NALM6 (cell line): ENCODE data around the genes MYL4, TBKBP1 and SP2.

GRCh38 chr17:46194457-46194906 is 1.3 kb upstream of the KANSL1 start:
- PRO-cap = no peak

DNA sequence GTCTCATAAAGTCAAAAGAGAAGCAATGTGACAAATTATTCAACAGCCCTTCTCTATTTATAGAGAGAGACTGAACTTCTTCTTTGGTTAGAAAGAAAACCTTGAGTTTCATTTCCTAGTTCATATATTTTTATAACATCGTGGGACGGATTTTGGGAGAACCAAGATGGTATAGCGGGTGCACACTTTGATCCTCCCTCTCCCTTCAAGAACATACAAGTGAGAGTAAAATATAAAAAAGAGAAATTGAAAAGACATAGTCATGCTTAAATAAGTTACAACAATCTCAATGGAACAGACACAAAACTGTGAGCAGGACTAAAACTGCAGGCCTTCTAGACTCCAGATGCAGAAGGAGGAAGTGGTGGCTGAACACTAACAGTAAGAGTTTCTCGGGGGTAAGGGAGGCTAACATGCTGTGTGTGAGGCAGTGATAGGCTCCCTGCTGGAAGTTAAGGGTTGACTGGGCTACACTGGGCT is 3.8 kb upstream of the LRRC37A start:
- PRO-cap = bidirectional peak, plus-strand start at position 133 of the sequence, minus-strand start outside the sequence; bidirectional peak, plus-strand start at position 381 of the sequence, minus-strand start at position 348 of the sequence

GRCh38 chr17:46665683-46666168 is 75.3 kb downstream of the NSF start:
- PRO-cap = no peak

- PRO-cap = no peak
These were observed 1.7 kb upstream of the WNT3 start for GRCh38 chr17:46820163-46820654.

- PRO-cap = no peak
These were observed 31.0 kb upstream of the RPRML start for GRCh38 chr17:47010124-47010361.

DNA sequence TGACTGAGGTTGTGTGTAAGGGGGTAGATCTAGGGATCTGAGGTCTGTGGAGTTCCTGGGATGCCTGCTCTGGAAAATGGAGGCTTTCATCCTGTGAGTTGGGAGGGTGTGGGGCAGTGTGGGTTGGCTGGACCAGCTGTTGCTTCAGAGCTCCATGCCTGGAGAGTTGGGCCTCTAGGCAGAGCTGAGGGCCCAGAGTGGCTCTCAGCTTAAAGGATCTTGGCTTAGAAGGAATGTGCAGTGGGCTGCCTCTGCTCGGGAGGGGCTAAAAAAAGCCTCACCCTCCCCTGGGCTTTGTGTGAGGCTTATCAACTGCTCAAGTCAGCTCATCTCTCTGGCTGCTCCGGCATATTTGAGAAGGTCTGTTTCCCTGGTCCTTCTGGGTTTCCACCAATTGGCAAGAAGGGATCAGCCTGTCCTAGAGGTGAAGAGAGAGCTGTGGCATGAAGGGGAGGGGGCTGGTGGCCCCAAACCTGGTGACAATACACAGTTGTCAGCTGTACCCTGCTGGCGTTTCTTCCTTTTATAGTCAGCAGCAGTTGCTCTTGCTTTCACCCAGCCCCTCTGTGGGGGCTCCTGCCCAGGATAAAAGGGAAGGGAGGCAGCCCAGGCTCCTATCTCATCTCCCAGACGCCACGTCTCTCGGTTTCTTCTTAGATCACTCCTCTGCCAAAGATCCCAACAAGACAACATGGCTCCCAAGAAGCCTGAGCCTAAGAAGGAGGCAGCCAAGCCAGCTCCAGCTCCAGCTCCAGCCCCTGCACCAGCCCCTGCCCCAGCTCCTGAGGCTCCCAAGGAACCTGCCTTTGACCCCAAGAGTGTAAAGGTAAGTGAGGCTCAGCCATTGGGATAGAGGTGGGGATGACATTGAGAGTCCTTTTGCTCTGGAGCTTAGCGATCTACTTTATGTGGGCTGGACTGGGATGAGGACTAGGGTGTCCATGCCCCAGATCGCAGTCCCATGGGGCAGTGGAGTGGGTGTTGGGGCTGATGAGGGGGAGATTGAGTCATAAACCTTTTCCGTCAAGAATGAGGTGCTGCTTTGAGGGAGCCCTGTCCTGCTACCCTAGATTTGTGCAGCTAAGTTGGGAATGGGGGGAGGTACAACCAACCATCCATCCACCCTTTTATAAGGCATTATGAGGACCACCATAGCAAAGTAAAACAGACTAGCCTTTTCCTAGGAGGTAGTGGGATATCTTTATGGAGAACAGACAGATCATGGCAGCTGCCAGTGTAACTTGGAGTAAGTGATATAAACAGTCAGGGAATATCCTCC is at the start of gene MYL4:
MYL4 (plus strand) TSS at position 617 of the 1,279 bp plus-strand sequence.
- PRO-cap = no peak

GRCh38 chr17:47316299-47316819 is 7.4 kb upstream of the EFCAB13 start:
- PRO-cap = no peak

GRCh38 chr17:47685393-47685829 is 8.6 kb upstream of the TBKBP1 start:
- PRO-cap = no peak

- PRO-cap = bidirectional peak, plus-strand start at chr17:47694064, minus-strand start at chr17:47694136
These were observed at the start of gene TBKBP1 for GRCh38 chr17:47693359-47694358. Gene TBKBP1, plus strand, starts transcription at chr17:47694161.

DNA sequence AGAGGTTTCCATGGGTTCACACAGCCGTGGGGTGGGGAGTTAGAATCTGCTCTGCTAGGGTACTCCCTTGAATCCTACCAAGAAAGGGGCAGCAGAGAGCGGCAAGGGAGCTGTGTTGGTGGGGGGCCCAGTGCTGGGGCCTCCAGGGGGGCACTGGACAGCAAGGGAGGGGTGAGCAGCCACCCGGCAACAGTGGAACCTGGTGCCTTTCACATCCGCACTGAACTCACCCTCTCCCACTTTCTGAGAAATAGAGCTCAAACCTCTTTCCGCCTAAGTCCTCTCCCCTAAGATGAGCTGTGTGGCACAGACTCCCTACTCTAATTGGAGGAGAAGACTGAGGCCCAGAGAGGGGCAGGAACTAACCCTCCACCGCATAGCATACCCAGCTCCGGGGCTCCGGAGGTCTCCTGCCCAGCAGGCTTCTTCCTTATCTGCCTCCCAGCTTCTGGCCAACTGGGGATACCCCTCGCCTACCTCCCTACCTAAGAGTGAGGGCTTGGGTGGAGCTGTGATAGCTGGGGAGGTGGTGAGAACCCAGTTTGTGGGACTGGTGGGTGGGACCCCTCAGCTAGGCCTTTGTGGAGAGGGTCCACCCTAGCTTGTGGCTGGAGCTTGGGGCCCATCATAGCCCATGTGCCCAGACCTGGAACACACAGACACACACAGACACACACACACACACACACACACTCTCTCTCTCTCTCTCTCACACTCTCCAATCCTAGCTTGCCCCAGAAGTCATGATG is 6.9 kb downstream of the TBKBP1 start:
- PRO-cap = no peak

GRCh38 chr17:47790728-47791588 is 30.6 kb downstream of the OSBPL7 start:
- PRO-cap = no peak

- PRO-cap = no peak
These were observed 4.6 kb upstream of the SP6 start for GRCh38 chr17:47855402-47856126.

DNA sequence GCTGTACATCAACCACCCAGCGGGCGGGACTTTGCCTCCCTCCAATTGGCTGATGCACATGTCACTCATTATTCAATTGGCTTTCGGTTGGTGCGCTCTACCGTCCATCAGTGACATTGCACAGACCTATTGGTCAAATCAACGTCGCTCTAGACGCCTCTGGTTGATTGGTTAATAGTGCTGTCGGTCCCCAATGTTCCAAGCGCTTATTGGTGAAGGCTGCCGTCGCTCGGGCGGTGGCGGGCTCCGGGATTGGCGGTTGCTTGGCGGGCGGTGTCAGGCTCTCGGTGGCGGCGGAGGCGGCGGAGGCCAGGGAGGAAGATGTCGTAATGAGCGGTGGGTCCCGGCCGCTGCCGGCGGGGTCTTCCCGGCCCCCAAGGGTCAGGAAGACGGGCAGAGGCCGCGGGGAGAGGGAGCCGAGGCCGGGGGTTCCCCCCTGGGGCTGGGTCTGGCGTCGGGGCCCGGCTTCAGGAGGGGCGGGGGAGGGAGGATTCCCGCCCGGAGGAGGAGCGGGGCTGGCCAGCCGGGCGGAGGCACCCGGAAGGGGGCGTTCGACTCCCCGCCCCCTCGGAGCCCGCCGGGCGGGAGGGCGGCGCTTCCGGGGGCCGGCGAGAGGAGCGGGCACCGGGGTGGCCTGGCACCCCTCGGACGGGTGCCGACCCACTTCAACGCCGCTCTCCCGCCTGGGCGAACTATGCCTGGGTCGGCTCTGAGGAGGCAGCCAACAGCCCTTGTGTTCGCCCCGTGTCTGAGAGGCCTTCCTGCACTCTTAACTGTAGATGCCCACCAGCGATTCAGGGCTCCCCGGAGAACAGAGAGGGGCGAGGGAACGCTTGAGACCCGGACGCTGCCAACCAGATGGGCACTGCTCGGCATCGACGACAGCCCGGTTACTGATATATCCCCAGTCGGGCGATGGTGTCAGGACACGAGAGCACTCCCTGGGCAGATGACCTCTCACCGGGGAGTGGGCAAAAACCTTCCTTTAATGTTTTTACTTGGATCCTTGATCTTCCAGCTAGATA is at the start of gene SP2:
SP2 (plus strand) TSS at position 279 of the 1,025 bp plus-strand sequence.
- PRO-cap = unidirectional peak, plus-strand start at position 279 of the sequence; bidirectional peak, plus-strand start at position 595 of the sequence, minus-strand start at position 517 of the sequence

DNA sequence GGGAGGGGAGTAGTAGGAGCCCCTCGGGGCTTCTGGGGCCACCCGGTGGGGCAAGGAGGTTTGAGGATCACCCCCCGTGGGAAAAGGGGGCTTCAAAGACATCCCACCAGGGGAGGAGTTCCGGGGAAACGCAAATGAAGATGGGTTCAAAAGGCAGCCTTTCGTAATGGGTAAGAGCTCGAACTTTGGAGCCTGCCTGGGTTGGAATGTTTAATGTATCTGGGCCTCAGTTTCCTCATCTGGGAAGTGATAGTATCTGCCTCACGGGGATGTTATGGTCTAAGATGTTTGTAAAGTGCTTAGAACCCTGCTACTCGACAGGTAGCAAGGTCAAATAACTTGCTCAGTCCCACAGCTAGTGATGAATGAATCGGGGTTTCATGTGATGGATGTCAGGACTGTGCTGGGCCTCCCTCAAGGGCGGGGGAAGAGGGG is 528 bp downstream of the PNPO start:
- PRO-cap = unidirectional peak, minus-strand start at position 353 of the sequence

GRCh38 chr17:47946109-47946551 is 4.8 kb downstream of the PNPO start:
- PRO-cap = no peak

GRCh38 chr17:47949067-47949802 is 7.9 kb downstream of the PNPO start:
- PRO-cap = no peak

DNA sequence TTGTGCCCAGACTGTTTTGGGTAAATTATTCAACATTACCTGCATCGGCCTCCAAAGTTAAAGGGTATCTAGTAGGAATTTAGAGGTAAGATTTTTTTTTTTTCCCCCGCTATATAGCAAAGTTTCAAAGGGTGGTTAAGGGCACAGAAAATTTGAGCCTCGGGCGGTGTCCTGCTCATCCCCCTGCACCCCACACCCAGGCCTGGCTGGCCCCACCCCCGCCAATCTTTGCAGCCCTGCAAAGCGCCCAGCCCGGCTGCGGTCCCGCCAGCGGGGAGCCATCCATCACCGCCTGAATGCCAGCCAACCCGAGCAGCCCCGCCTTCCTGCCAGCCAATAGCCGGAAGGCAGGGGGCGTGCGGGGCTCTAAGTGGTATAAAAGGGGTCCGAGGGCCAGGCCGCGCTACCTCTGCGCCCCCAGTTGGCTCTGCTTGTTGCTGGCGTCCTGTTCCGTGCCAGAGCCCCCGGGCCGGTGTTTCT is 14.4 kb downstream of the COPZ2 start:
- PRO-cap = bidirectional peak, plus-strand start at position 406 of the sequence, minus-strand start at position 298 of the sequence

DNA sequence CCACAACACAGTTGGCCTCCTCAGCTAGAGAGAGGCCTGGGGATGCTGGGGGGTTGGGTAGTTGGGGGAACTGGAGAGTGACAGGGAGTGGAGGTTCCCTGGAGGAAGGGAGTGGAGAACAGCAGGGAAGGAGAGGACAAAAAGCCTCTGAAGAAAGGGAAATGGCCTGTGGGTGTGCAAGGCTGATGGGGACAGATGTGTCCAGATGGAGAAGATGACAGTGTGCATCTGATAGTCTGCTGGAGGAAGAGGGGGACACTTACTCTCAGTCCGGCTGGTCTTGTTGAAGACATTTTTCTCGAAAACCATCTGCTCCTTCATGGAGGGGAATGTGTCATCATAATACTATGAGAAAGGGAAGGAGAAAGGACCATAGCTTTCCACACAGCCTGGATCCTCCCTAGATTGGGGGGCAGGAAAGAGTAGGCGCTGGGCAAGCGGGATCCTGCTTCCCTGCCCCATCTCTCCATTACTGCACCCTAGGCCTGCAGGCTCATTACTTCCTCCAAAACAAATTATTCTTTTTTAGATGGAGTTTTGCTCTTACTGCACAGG is 3.9 kb downstream of the COPZ2 start:
- PRO-cap = no peak

- PRO-cap = no peak
These were observed 752 bp downstream of the CBX1 start for GRCh38 chr17:48100530-48100922.

DNA sequence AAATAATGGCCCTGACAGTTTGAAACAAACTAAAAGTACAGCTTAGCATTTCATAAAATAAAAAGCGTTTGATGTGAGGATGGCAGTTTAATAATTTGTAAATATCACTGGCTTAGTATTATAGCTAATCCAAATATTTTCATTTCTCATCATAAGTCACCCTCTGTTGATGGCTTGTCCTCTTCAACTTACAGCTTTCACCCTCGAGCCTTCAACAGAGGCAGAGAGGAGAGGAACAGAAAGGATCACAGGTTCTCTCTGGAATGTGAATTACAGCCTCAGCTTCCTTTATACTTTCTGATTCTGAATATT is 106.4 kb downstream of the SNX11 start:
- PRO-cap = no peak